OVCAR3 (cell line): ENCODE measurements around a stretch of chr14.

DNA sequence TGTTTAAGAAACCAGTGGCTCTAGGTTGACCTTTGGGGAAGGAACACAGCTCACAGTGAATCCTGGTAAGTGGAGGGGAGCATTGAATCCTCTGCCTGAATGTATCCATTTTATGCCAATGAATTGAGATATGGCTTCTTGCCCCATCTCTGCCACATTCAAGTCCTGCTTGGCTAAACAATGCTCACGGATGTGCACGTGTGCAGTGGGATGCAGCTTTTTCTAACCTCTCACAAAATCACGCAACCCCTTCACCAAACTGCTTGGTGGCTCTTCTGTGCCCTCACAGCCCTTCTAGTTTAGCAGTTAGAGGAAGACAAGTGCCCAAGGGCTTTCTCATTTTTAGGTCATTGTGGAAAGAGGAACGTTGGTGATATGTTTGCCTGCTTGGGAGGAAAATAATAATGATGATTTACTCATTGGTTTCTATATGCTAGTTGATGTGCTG, 111.3 kb downstream of the DAD1 start:
- RRBS = no CpG with 5 or more reads among the region's 4 CpGs

DNA sequence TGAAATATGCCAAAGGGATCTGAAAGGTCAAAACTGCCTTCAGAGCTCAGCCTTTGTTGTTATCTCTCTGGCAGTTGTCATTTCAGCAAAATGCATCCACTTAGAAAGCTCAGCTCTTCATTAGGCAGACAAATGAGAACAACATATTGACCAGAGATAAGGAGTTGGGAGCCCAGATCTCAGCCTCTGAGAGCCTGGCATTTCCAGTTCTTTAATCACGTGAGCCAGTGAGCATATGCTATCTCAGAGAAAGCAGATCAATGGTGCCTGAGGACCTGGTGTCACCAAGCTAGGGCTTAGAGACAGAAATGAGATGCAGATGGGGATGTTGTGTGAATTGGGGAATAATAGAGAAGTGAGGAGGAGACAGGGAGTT, 101.1 kb downstream of the DAD1 start:
- RRBS = no CpG with 5 or more reads among the region's 1 CpG

DNA sequence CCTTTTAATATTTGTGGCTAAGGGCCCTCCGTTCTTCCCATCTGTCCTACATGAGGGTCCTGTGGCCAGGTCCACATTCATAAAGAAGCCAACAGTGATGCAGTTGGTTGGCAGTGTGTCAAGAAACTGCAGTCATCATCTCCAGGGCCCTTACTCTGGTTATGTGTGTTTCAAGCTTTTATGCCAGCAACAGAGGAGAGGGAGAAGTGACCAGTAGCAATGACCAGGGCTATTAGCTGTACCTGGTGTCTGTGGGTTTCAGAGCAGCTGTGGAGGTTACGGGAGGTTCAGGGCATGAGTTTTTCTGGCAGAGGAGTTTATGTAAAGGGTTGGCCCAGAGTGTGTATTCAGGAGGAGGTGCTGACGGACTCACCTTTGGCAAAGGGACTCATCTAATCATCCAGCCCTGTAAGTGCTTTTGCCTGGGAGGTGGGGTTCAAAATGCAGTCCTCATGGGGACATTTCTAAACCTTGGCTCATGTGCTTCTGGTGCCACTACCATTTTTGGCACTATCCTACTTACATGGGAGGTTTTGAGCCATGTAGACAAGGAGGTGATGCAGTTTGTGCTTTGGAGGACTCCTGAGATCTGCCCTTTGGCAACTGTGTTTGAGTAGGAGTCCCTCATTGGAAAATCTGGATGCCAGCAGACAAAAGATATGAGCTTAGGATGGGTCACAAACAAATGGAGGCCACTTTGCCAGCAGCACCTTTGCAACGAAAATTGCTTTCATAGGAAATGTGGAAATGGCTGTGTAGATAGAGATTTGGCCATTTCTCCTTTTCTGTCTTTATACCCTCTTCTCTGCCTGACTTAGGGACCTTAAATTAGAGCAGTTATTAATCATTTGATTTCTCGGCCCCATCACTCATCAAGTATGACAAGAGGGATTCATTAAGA, 95.2 kb downstream of the DAD1 start:
- RRBS = no CpG with 5 or more reads among the region's 5 CpGs

DNA sequence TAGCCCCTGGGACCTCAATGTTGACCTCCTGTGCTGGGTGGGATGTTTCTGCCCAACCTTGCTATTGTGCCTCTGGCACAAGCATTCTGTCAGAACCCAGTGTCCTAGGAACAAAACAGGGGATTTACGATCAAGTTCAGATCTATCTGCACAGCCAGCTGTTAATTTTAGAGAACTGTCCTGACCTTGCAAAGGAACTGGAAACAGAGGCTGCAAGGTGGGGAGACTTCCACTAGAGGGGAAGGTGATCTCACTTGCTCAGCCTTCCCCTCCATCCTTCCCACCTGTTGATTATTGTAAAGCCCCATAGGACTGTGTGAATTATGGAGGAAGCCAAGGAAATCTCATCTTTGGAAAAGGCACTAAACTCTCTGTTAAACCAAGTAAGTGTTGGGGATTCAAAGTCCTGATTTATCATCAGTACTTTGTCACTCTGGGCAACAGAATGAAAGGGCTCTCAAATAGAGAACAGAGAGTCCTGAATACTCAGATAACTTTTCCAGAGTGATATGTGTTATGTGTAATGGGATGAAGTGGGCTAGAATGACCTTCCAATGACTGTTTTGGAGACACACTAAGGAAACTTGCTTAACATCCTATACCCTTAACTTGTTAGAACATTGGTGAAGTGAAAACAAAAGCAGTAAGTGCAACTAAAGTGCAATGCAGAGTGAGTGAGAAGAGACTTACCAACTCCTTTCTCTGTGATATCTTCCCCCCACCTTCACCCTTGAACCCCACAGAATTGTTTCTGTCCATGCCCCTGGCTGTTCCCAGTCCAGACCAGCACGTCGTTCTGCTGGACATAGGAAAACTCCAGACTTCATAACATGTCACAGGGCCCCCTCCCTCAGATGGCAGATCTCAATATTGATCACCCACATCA, 92.2 kb downstream of the DAD1 start:
- RRBS = no CpG with 5 or more reads among the region's 3 CpGs

DNA sequence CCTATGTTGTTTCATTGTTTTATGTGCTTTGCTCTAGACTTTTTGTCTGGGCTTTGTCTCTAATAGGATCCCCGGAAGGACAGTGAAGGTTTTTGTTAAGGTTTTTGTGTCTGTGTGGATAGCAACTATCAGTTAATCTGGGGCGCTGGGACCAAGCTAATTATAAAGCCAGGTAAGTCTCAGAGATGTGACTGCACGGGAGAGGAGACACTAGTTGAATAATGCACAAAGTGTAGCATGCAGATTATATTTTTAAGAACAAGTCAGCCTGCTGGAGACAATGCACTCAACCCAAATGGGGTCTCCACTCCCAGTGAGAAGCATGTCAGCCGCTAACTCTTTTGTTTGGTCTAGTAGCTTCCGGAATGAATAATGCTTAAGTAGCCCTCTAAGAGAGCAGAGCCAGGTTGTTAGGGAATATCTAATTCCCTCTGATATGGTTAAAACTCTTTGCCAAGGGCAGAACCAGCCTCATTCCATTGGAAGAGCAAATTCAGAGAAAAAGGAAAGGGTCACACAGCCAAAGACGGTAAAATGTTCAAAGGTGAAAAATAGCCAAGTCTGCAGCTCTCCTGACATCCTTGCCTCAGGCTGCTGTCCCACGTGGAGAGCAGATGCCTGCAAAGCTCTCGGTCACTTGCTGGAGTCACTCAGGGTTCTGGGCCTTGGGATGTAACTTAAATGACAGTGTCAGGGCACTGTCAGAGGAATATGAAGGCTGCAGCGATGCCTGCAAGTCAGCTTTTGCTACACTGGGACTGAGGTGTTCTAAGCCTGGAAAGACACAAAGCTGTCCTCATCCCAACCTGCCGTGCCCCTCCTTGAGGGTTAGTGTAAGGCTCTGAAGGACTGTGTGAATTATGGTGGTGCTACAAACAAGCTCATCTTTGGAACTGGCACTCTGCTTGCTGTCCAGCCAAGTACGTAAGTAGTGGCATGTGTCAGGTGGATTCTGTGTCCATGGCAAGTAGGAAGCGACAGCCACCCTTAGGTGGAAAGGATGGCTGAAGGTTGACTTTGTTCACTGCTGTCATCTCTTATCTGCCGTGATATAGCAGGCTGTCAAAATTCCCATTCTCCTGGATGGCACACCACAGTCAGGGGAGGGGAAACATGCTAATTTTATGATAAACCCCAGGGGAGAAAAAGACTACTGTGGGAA, 80.2 kb downstream of the DAD1 start:
- RRBS = no CpG with 5 or more reads among the region's 13 CpGs

- RRBS = no CpG with 5 or more reads among the region's 3 CpGs
These were observed 55.7 kb downstream of the DAD1 start for GRCh38 chr14:22533160-22533791.

GRCh38 chr14:22588020-22588772, 828 bp downstream of the DAD1 start:
- RRBS = 31% methylated on average over 1 of the region's 11 CpGs

- RRBS = no CpG with 5 or more reads among the region's 21 CpGs
These were observed 5.2 kb downstream of the ABHD4 start for GRCh38 chr14:22603086-22604001.

DNA sequence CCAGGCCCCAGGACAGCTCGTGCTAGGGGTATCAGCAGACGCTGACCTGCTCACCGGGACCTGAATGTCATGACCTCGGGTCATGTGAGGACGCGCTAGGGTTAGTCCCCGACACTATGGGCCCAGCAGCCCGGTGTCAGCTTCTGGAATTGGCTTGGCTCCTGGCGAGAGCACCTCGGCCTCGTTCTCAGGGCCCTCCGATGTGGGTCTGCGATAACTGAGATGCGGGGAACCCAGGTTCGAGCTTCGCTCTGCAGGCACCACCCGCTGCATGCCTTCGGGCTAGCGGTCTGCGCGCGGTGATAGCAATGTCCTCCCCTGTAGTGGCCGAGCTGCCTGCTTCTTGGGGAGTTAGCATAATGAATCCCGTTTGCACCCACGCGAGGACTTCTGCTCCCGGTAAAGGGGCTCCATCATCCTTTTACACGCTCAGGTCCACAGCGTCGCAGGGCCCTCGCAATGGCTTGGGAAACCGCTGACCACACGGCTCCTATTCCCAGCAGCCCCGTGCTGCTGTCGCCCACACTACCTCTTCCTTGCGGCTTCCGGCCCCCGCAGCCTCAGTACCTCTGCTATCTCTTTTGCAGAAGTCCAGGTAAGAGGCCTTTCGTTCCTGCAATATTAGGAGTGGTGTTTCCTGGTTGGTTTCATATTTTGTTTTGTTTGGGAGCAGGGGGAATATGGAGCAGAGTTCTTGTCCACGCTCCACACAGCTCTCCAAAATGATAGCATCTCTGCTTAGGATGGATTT, 502 bp downstream of the OXA1L start:
- RRBS = 6% methylated on average over 5 of the region's 40 CpGs

DNA sequence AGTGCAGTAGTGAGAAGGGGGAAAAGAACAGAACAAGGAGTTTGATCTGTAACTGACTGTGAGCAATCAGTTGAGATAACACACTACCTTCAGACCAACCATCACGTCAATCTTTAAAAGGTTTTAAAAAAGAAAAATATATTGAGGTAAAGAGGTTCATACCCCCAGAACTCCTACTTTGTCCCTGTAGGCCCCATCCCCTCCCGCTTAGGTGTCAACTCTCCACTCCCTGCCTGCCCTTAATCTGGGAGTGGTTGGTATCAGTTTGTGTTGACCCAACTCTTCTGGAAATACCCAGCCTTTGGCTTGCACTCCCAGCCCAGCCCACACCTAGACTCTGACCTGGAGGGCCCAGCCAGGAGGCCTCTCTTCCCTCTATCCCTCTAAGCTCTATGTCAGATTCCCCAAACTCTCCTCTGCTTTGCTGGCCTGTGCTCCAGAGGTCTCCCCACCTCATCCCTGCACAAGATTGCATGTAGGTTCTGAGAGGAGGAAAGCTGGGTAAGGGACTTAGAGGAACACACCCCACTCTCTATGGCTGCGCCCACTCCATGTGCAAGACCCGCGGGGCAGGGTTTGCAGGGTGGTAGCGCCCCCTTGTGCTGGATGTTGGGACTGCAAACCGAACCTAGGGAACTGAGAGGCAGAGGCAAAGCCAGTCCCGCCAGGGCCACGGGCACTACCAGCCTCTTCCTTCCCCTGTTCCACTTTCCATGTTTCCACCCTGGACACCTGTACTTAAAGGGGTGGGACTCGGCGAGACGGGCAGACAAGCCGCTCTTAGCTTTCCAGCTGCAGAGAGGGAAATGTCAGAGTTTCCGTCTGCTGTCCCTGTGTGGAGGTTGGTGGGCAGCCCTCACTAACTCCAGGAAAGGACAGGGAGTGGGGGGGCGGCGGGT, 16.5 kb downstream of the MMP14 start:
- RRBS = no CpG with 5 or more reads among the region's 16 CpGs

DNA sequence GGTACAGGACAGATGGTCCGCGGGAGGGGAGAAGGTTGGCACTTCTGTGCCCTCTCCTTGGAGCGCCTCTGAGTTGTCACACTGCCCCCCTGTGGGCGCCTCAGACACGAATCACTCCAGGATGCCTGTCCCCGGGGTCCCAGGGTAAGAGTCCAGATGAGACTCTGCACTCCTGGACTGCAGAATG, 17.0 kb downstream of the MMP14 start:
- RRBS = no CpG with 5 or more reads among the region's 6 CpGs

- RRBS = 5% methylated on average over 15 of the region's 74 CpGs
These were observed 1.6 kb downstream of the AJUBA start for GRCh38 chr14:22980497-22981422.

DNA sequence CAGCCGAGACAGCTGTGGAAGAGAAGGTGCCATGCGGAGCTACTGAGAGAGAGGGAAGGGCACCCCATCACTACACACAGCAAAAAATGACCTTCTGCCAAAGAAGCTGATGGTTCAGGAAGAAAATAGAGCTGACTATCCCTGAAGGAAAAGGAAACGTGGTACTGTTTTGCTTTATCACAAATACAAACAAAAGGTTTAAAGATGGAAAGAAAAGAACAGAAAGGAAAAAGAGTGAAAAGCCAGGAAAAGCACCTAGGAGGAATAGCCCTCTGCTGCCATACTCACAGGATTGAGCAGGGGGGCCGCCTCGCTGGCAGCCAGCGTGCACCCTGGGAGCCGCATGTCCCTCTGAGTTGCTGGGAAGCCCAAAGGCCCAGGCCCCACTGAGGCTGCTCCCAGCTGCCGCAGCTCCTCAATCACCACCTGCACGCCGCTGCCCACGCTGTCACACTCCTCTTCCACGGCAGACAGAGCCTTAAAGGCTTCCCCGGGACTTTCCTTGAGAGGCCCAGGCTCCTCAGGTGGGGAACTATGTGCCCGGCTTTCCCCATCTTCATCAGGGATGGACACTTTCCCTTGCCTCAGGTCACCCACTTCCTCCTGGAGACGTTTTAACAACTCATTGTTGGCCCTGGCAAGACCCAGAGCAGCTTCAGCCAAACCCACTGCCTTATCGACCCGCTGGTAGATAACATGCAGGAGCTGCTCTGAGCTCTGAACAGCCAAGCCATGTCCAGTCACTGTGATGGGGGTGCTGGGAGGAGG, 11.6 kb downstream of the C14orf93 start:
- RRBS = 88% methylated on average over 1 of the region's 17 CpGs

GRCh38 chr14:23008815-23009284, 1.1 kb downstream of the C14orf93 start:
- RRBS = no CpG with 5 or more reads among the region's 3 CpGs

- RRBS = no CpG with 5 or more reads among the region's 5 CpGs
These were observed 16.5 kb downstream of the ACIN1 start for GRCh38 chr14:23078175-23079174.

- RRBS = no CpG with 5 or more reads among the region's 10 CpGs
These were observed 1.6 kb upstream of the CEBPE start for GRCh38 chr14:23120452-23121294.

- RRBS = no CpG with 5 or more reads among the region's 3 CpGs
These were observed 30.0 kb downstream of the SLC7A8 start for GRCh38 chr14:23153523-23153832.

DNA sequence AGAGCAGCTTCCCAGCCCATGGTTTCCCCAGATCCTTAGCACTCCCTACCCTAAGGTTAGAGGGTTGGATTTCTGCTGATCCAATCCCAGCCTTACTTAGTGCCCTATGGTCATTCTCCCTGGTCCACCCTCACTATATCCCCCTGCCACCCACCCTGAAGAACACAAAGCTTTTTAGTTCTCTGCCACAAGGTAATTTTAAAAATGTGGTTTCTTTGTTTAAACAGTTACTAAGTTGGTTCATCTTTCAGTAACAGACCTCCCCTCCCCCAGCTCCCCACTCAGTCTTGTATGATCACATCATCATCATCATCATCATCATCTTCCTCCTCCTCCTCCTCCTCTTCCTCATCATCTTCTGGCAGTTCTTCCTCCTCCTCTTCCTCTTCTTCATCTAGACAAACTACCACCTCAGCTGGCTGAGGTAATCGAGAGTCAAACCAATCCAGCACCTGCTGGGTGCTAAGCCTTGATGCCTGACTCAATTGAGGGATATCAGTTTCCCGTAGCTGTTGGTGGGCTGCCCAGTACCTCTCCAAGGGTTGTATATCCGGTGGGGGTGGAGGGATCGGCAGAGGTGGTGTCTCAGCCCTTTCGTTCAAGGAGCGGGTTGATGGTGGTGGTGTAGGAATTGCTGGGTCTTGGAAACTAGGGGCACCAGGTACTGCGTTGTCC, 10.5 kb downstream of the HOMEZ start:
- RRBS = no CpG with 5 or more reads among the region's 7 CpGs

DNA sequence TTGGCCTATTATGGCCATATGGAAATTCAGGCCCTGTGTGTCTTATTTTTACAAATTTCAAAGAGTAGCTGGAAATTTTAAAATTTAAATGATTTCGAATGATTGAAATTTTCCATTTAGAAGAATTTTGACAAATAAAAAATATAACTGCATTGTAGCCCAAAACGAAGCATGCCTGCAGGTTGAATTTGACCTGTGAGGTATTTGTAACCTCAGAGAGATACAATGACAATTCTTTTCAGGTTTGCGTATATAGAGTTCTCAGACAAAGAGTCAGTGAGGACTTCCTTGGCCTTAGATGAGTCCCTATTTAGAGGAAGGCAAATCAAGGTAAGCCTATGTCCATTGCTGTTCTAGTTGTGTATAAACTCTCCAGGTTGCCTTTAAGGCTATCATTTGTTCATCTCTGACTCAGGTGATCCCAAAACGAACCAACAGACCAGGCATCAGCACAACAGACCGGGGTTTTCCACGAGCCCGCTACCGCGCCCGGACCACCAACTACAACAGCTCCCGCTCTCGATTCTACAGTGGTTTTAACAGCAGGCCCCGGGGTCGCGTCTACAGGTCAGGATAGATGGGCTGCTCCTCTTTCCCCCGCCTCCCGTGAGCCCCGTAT, 2.6 kb downstream of the PABPN1 start:
- RRBS = no CpG with 5 or more reads among the region's 18 CpGs